Spinal cord (tissue), 3 donors: ENCODE measurements around a stretch of chr5.

DNA sequence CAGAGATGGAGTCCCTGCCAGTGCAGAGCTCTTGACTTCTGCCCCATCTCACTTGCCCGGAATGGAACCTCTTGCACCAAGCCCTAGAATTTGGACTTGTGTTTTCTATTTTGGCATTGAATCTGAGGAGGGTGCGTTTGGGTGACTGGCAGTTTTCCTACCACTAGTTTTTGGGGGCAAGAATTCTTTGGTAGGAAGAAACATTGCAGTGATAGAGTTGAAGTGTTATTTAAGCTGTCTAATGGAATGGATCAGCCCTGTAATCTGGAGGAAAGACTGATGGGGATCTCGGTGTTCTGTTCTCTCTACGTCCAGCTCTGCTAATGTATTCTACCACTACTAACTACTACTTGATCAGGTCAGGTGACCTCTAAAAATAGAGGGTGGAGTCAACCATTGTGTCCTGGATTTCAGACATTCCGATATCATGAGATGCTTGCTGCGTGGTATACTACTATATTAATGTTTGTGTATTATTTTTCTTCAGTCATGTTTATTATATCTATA is 2.6 kb downstream of the ARHGAP26 start:
- PRO-cap: no peak
- RAMPAGE, long total RNA: no peak

DNA sequence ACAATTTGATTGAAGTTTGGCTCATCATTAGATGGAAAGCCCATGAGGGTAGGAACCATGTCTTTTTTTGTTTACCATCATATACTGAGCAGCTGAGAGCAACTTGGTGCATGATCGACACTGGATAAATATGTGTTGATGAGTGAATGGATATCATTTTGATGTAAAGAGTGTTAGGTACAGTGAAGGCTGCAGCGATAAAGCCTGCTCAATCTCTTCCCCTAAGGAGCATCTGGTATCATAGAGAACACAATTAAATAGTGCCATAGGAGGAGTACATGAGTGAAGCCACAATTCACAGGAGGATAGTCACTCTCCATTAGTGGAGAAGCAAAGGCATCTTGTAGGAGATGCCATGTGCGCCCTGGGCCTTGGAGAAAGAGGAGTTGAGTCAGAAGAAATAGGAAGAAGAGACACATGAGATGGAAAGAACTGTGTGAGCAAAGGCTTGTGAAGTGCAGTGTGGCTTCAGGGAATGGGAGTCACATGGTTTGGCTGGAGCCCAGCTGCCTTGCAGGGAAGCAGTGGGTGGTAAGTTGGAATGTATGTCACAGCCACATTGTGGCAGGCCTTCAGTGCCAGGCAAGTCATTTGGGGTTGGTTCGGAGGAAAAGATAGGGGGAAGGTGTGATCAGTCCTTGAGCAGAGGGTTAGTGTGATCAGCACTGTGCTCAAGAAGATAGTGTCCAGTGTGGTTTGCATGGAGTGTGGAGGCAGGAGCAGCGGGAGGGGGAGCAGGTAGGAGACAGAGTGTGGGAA is 46.2 kb downstream of the ARHGAP26 start:
- PRO-cap: no peak
- RAMPAGE, long total RNA: no peak

- PRO-cap: no peak
- RAMPAGE, long total RNA: no peak
Observed at GRCh38 chr5:142894056-142894659, 124.0 kb downstream of the ARHGAP26 start.

GRCh38 chr5:143042384-143042779 is 272.2 kb downstream of the ARHGAP26 start:
- PRO-cap: no peak
- RAMPAGE, long total RNA: no peak

DNA sequence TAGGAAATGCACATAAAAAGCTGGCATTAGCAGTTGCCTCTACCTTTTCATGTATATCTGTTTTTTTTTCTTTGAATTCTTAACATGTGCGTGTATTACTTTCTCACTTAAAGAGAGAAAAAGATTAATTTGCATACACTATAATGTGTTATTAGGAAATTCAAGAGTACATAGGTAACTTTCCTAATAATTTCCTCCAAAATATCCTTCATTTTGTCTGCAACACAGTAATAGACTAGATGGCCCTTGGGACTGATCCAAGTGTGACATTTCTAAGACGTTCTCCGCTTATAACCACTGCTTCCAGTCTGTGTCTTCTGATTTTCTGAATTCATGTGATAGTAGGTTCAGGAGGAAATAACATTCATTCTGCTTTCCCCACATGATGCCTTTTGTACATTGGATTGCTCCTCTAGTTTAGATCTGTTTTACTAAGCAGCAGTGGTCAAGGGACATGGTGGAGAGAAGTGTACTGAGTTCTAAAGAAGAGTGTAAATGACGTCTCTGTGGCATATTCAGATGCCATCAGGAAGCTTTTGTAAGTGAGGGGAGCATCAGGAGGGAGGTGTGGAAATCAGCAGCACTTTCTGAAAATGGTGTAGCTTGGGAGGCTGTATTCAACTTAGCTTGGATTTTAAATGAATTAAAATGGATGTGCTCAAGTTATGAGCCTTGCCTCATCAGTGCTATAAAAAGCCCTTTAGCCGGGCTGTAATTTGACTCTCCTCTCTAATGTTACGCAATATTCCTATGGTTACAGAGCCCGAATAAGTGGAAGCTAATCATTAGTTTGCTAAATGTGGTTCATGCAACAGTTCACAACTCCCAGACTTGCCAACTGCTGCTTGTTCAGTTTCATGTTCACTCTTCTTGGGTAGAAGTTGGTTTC is 281.1 kb downstream of the ARHGAP26 start:
- PRO-cap: no peak
- RAMPAGE, long total RNA: no peak

GRCh38 chr5:143102301-143102994 is 301.0 kb downstream of the NR3C1 start:
- PRO-cap: no peak
- RAMPAGE, long total RNA: no peak

DNA sequence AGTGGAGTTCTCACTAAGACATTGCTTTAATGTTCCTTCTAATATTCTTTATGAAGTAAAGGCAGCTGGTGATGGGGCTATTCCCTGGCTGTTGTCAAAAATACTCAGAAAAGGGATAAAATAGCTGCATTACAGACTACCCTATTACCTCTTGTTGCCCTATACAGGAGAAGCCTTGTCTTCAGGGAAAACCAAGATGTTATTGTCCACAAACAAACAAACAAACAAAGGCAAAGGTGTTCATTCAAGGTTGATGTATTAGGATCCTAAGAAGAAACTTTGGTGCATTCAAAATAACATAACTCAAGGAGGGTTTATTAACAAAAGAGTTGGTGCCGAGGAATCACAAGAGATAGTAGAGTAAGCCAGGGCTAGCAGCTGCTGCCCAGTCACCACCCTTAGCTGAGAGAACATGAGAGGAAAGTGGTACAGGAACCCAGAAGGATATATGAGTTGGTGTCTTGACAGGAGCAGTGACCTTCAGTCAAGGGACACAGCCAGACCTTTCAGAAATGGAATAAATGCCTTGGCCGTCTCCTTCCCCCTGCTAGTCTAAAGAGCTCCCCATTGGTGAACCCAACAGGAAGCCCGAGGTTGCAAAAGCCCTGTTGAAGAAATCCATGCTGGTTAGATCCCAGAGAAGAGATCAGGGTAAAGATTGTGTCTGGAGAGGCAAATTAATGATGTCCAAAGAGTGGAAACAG is 244.7 kb downstream of the NR3C1 start:
- PRO-cap: no peak
- RAMPAGE, long total RNA: no peak

DNA sequence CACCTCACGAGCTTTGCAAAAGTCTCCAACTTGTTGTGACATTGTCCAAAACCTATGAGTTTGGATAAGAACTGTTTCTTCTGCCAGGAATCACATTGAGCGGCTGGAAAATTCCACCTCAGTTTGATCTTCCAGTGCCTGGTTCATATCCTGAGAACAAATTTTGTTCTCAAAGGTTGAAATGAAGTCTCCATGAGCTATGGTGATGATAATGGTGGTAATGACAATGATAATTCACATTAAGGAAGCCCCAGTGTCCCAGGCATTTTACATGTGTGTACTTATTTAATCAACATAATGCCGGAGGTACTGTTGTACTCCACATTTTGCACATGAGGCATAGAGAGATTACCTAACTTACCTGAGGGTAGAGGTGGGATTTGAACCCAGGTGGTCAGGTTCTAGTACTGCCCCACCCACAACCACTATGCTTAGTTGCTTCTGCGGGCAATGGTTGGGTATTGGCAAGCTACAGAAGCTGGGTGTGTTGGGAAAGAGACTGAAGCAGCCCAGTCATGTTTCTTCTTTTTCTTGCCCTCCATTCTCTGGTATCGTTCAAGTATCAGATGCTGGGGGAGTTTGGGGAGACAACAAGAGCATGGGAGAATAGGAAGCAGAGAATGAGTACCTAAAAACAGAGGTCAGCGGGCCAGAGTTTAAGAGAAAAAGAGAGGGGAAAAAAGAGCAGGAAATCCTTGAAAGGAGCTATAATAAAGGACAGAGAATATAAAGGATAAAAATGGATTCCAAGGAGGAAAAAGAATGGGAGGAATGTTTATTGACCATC is 232.9 kb downstream of the NR3C1 start:
- PRO-cap: no peak
- RAMPAGE, long total RNA: no peak

DNA sequence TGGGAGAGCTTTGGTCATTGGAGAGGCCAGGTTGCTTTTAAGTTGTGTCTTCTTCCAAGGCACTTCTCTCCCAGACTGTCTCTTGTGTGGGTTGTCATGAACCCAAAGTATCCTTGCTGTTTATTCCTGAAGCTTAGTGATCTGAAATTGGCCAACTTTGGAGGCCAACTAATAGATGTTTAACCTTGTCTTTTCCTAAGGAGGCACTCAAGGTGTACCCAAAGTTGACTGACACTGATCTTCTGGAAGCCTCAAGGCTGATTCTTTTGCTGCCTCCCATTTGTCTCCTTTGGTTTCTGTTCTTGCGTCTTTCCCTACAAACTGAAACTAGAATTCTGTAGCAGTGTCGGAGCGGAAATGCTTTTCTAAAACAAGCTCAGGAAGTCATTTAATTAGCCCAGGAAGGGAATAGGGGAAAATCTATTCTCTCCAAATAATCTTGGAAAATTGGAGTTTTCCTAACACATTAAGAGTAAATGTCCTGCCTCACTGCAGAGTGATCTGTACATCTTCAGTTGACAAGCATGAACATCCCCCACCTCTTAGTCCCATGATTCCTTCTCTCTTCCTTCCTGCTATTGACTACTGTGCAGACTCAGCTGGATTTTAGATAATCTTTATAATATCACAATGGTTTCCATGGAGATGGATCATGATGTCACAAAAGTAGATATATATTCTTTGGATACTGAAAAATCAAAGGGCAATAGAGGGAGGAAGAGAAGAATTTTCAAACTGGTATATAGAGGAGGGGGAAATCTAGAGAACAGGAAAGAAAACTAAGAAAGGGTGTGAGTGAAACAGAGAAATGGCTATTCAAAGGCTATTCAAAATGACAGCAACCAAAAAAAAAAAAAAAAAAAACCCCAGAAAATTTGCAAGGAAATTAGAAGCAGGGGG is 182.7 kb downstream of the NR3C1 start:
- PRO-cap: no peak
- RAMPAGE, long total RNA: no peak

- PRO-cap: no peak
- RAMPAGE, long total RNA: no peak
Observed at GRCh38 chr5:143261670-143262191, 141.8 kb downstream of the NR3C1 start.

GRCh38 chr5:143313918-143314540 is 89.5 kb downstream of the NR3C1 start:
- PRO-cap: no peak
- RAMPAGE, long total RNA: no peak

GRCh38 chr5:143409726-143410291 is 6.3 kb upstream of the NR3C1 start:
- PRO-cap: no peak
- RAMPAGE, long total RNA: no peak

GRCh38 chr5:143561177-143561544 is 157.7 kb upstream of the NR3C1 start:
- PRO-cap: no peak
- RAMPAGE, long total RNA: no peak

- PRO-cap: no peak
- RAMPAGE, long total RNA: no peak
Observed at GRCh38 chr5:143583429-143583862, 180.0 kb upstream of the NR3C1 start.

DNA sequence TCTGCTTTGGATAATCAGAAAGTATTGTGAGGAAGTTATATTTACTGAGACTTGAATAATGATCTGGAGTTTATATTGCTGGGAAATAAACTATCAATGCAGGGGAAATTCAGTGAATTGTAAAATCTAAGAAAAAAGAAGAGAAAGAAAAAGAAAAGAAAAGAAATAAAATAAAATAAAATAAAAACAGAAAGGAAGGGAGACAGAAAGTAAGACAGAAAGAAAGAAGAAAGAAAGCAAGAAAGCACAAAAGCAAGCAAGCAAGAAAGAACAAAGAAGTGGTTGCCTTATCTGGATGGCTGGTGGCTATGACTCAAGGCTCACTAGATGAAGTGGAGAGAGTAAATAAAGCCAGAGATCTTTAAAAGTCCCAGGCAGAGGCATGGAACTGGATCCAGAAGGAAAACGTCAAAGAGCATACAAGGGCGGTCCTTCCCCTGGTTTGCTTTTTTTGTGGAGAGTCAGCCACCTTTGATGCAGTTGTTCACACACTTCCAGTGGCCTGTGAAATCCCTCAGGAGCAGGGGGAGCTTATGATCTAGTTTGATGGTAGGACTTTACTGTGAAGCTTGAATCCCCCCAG is 176.8 kb upstream of the HMHB1 start:
- PRO-cap: no peak
- RAMPAGE, long total RNA: no peak

- PRO-cap: no peak
- RAMPAGE, long total RNA: no peak
Observed at GRCh38 chr5:144187571-144188323, 17.1 kb downstream of the KCTD16 start.

- PRO-cap: no peak
- RAMPAGE, long total RNA: no peak
Observed at GRCh38 chr5:145949017-145949604, 12.7 kb downstream of the SH3RF2 start.

GRCh38 chr5:146042466-146043440 is 62.6 kb downstream of the PLAC8L1 start:
- PRO-cap: no peak
- RAMPAGE, long total RNA: no peak

DNA sequence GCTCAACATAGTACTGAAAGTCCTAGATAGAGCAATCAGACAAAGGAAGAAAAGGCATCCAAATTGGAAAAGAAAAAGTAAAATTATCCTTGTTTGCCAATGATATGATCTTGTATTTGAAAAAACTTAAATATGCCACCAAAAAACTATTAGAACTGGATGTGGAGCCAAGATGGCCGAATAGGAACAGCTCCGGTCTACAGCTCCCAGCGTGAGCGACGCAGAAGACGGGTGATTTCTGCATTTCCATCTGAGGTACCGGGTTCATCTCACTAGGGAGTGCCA is 93.3 kb upstream of the GPR151 start:
- PRO-cap: no peak
- RAMPAGE, long total RNA: no peak

GRCh38 chr5:146667622-146668146 is 151.7 kb upstream of the GPR151 start:
- PRO-cap: no peak
- RAMPAGE, long total RNA: no peak